Neutrophil (primary cell): ENCODE measurements around the genes NUDT17, PIAS3 and LIX1L.

- PRO-cap: no peak
These were observed 9.2 kb downstream of the PPIAL4D start for GRCh38 chr1:145232596-145233419.

GRCh38 chr1:145282315-145282538, 40.3 kb upstream of the PPIAL4D start:
- PRO-cap: no peak

GRCh38 chr1:145475679-145476045, 50.3 kb upstream of the NBPF20 start:
- PRO-cap: no peak

DNA sequence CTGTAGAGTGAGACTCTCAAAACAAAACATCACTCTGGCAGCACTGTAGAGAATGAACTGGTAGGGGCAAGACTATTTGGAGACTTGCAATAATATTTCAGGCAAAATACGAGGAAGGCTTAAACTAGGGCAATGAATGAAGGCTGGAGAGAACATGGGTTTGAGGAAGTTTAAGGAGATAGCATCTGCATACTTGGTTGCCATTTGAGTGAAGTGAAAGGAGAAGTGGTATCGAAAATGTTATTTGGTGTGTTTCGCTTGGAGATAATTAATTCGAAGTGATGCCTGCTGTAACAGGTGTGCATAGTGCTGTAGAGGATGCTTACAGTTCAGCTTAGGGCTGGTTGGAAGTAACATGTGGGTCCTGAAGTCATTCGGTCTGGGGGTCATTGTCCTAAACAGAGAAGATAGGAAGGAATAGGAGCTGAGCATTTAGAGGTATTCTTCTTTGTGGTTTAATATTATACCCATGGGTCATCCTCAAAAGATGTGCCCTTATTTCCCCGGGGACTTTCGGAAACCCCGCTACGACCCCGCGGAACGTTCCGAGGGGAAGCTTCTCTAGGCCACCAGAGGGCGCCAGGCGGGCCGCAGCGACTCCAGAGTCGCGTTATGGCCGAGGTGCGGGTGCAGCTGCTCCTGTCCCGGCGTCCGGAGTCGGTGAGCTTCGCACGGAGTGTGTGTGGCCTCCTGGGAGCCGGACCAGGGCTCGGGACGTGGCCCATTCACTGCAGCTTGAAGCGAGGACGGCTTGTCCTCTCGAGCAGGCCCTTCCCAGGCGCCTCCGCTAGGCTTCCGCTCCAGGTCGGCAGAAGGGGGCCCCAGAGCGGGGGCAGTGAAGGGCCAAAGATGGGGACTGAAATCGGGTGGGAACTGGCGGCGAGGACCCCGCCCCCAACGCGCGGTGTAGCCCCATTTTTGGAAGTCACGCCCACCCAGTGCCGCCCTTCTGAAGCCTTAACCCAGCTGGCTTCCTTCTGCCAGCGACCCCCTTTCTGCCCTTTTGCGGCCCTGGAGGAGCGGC, at the start of gene NUDT17:
Gene NUDT17 (plus strand): TSS at position 602 of the 1,024 bp plus-strand sequence.
- PRO-cap: no peak

DNA sequence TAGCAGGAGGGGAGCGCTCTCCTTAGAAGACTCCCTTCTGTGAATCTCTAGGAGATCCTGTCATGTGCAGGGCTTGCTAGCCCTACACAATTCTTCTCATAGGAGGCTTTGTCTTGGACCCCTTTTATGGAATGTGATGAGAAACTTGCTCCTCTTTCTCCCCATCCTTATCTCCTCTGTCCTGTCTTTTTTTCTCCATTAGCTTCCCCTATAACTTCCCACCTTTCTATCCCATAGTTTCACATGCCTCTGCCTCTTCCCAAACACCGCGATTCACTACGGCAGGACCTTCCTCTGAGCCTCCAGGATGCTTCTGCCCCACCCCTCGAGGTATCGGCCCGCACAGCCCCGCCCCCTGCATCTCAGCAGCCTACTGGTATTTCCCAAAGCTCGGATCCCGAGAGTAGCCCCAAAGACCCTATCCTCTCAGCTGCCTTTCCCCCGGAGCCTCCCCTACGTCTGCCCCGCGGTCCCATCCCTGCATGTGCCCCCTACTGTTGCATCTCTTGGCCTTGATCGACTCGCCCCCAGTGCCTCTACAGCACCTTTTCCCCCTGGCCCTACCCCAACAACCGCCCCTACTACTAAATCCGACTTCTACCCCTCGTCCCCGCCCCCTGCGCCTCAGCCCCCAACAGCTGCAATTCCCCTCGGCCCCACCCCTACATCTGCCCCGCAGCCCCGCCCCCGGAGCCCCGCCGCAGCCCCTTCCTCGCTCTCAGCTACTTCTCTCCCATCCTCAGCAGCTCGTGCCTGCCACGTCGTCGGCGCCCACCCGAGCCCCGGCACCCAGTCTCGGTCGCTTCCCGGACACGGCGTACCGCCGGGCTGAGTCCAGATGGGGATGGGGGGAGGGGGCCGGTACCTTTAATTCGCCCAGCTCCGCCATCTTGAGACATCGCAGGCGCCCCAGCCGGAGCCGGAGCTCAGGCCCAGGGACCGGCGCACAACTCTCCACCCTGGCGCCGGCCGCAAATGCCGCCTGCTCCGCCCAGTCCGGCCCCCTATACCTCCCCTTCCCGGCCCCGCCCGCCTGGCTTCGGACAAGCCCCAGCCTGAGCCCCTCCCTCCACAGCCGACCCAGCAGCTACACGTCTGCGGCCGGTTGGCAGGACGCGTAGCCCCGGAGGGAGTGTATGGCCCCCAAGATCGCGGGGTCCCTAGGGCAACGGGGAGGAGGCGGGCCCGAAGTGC, at the start of gene PIAS3:
Gene PIAS3 (minus strand): TSS at position 980 of the 1,194 bp plus-strand sequence.
- PRO-cap: bidirectional peak, plus-strand start at position 1,058 of the sequence, minus-strand start at position 977 of the sequence

DNA sequence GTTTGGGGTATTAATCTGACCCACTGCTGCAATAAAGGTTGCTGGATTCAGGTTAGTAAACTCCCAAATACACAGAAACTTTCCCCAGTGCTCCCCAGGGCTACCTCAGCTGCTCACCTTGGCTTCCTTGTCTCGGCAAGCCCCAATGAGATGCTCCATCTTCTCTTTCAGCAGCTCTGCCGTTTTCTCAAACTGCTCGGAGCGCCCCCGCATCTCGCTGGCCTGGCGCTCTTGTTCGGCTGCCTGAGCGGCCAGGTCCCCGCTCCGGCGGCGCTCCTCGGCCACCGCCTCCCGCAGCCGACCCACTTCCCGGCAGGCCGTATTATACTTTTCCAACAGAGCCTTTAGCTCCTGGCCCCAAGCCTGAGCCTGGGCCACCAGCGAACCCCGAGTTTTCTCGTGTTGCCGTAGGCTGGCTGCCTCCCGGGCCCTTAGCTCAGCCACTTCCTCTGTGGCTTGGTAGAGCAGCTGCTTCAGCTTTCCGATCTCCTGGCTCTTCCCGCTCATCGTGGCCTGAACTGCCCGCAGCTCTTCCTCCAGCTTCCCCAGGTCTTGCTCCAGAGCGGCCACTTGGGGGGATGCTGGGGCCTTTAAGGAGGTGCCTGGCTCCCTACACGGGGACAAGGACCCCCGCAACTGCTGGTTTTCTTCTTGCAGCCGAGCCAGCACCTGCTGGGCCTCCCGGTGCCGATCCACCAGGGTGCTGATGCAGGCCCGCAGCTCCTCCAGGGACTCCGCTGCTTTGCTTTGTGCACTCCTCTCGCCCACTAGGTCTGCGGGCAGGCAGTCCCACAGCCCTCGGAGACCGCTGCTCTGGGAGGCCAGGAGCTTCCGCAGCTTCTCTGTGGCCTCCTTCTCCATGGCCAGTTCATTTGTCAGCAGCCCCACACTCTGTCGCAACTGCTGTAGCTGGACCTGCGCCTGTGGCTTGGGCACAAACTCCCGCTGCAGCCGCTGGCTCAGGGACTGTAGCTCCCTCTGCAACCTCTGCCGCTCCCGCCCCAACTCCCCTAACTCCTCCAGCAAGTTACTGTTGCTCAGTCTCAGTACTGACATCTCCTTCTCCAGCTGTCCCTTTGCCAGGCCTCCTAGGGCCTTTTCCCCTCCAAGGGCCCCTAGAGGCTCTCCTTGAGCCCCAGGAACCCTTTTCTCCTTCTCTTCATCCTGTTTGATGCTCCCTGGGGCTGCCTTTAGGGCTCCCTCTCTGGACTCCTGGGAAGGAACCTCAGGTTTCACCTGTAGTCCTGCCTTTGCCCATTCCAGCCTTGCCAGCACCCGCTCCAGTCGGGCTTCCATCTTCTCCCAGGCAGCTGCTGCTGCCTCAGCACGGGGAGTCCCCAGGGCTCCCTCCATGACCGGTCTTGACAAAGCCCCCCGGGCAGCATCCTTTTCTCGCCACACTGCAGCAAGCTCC, 13.3 kb downstream of the ANKRD35 start:
- PRO-cap: no peak

DNA sequence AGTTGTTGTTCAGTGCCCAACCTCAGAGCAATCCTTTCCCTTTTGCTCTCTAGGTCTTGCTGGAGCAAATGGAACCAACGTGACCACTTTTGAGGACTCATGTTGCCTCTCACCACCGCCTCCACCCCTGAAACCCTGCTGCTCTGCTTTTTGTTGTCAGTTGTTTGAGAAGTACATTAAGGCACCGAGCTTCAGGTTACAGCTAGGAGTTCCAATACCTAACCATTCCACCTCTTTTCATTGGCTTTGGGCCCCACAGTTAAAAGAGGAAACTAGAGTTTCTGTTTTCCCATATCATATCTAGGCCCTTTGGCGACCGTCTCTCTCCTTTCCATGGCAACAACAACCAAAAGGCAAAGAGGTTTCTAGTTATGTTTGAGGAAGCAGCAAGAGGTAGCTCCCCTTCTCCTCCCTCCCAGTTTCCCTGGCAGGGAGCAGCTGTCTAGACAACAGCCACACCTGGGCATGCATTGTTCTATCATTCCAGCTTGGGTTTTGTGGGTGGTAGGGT, 5.9 kb downstream of the ANKRD35 start:
- PRO-cap: no peak

- PRO-cap: no peak
These were observed at the start of gene LIX1L for GRCh38 chr1:145957273-145958380. Gene LIX1L, minus strand, starts transcription at chr1:145958017.

- PRO-cap: no peak
These were observed 1.3 kb downstream of the TXNIP start for GRCh38 chr1:145995010-145995561.

DNA sequence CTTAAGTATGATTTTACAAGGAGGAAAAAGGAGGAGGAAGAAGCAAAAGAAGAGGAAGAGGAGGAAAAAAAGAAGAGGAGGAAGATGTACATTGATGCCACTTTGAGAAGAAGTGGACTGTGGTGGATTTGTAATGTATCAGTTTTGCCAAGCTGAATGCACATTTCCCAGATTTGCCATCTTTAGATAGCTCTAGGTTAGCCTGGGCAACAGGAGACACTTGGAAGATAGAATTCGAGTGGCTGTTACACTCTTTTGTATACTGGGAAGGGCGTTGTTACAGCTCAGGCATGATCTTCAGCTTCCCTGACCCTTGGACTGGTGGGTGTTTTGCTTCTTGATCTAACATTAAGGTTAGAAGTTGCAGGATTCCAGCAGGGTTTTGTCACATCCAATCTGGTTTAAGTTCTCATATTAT, 28.9 kb upstream of the HJV start:
- PRO-cap: no peak

DNA sequence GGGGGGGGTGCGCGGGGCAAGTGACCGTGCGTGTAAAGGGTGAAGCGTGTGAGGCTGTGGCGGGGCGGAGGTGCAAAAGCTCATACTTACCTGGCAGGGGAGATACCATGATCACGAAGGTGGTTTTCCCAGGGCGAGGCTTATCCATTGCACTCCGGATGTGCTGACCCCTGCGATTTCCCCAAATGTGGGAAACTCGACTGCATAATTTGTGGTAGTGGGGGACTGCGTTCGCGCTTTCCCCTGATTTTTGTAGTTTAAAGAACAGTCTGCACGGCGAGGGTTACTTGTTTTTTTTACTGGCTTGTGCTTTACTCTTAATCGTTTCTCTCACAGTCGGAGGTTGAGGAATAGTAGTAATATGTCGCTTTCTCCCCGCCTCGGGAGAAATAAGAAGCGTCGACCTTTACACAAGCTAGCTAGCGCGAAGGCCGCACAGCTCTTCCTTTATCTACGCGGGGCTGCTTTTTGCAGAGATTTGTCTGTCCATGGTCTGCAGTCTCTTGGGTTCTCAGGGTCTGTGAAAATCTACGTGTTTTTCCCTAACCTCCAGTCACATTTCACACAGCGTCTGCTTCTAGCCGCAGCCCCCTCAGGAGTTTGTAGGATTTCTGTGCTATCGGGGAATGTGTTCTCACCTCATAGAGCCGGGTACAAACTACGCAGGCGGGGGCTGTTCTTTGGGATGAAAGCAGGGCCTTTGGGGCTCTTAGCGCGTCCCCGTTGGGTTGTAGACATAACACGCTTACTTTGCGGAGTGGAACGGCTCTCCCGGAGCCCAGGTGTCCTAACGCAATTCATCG, 32.4 kb upstream of the PPIAL4H start:
- PRO-cap: no peak

DNA sequence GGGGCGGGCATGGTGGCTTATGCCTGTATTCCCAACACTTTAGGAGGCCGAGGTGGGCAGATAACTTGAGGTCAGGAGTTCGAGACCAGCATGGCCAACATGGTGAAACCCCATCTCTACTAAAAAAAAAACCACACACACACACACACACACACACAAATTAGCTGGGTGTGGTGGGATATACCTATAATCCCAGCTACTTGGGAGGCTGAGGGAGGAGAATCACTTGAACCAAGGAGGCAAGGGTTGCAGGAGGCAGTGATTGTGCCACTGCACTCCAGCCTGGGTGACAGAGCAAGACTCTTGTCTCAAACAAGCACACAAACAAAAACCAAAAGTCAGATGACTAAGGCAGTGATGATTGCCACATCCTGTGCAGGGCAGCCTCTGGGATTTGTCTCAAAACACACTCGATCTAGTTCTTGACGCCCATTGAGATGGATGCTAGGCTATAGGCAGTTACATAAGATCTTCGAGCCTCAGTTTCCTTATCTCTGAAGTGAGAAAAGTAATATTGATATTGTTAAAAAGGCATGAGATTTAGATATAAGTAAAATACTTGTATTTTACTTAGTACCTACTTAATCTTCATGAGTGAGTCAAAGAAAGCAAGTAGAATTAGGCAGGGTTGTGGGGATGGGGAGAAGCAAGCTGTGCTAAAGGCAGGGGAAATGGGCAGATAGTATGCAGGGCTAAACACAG, 67.4 kb upstream of the PPIAL4H start:
- PRO-cap: no peak

- PRO-cap: no peak
These were observed 127.8 kb upstream of the PPIAL4H start for GRCh38 chr1:146472263-146472905.

- PRO-cap: no peak
These were observed 62.3 kb downstream of the PRKAB2 start for GRCh38 chr1:147110027-147110401.

- PRO-cap: no peak
These were observed 3.4 kb upstream of the CHD1L start for GRCh38 chr1:147238917-147239636.

DNA sequence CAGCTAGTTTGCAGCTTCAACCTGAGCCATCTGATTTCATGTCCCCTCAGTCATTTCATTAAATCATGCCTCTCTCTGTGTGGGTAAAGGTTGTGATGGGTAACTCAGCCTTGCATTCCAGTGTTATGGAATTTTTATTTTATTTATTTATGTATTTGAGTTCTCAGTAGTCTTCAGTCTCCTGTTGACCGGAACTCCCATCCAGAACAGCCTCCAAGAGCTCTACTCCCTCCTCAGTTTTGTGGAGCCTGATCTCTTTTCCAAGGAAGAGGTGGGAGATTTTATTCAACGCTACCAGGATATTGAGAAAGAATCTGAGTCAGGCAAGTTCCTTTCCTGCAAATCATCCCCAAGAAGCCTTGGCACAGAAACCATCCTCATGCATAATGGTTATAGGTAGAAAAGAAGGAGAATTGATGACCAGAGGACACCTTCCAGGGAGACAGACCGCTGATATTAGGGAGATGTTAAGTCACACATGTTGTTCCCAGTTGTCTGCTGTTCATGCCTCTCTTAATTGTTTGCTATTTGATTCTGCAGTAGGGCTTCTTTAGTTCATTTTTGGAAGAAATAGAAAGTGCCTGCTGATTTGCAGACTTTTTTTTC, 21.9 kb downstream of the CHD1L start:
- PRO-cap: no peak

GRCh38 chr1:147291824-147292390, 49.4 kb downstream of the CHD1L start:
- PRO-cap: no peak

DNA sequence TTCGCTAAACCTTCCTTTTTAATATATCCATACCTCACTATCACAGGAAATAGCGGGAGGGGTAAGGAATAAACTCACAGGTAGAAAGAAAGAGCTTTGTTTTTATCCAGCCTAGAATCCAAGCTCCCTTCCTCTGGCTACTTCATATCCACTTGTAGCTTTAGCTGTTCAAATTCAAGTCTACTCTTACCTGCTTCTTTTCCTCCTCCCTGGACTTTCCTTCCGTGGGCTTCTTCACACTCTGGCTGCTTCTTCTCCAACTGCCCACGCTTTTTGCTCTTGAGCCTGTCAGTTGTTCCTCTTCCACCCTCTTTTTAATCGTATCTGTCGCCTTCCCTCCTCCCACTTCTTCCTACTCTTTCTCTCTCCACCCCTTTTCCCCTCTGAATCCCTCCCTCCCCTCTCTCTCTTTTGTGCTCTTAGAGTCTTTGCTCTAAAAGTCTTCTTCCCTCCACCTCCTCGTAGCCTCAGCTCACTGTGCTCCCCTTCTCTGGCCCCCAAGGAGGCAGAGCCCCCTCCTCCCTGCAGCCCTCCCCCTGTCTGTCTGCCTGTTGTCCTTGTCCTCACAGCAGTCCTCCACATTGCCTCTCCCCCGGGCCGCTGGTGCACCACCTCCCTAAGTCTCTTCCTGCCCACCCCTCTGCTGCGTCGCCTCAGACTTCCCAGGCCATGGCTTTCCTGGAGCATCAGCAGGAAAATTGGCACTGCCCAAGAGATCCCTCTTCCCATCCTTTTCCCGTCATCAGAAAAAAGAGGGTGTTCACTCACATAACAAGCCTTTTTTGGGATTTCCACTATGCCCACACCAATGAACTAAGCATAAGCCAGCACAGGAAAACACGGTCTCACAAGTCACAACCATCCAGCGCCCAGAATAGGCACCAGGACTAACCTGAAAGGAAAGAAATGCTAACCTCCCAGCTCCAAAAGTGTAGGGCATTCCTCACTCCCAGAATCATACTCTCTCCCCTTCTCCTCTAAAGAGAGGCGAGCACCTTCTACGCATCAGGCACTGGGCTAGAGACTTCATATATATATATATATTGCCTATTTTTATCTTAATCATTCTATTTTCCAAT, 13.0 kb upstream of the GJA5 start:
- PRO-cap: no peak

DNA sequence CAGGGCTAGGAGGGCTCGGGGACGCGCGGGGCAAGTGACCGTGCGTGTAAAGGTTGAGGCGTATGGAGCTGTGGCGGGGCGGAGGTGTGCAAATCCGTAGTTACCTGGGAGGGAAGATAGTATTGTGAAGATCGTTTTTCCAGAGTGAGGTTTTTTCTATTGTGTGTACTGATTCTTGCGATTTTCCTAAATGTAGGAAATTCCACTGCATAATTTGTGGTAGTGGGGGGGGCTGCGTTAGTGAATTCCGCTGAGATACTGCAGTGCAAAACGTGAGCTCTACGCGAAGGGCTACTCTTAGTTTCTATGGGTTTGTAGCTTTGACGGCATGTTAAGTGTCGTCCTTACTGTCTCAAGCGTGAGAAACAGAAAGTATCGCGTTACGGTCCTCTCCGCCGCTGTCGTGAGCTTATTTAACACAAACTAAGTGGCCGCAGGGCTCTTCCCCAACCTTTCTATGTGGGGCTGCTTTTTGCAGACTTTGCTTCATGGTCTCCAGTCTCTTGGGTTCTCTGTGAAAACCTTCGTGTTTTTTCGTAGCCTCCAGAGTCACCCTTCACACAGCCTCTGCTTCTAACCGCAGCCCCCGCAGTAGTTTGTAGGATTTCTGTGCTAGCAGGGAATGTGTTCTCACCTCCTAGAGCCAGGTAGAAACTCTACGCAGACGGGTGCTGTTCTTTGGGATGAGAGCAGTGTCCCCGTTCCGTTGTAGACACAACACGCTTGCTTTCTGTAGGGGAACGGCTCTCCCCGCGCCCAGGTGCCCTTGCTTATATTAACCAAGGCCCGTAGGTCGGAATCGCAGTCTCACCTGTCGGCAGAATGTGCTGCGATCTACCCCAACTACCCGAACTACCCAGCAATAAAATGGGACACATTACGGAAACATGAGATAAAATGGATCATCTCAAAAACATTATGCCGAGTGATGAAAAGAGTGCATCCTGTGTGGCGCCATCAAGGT, 111.6 kb upstream of the NBPF11 start:
- PRO-cap: no peak

DNA sequence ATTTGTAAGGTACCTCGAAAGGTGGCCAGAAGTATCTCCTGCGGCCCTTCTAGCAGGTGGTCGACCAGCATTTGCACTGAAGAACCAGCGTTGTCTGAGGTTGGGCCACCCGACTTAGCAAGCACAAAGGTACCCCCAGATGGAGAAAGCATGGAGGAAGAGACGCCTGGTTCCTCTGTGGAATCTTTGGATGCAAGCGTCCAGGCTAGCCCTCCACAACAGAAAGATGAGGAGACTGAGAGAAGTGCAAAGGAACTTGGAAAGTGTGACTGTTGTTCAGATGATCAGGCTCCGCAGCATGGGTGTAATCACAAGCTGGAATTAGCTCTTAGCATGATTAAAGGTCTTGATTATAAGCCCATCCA, 109.1 kb downstream of the PDE4DIP start:
- PRO-cap: no peak